Cardiac atrium fibroblast (primary cell): ENCODE measurements around a stretch of chr9.

- RAMPAGE, long total RNA = no peak
Observed at GRCh38 chr9:76297291-76298056, 96.8 kb downstream of the RFK start.

- RAMPAGE, long total RNA = no peak
Observed at GRCh38 chr9:76401531-76401860, 7.3 kb upstream of the RFK start.

GRCh38 chr9:76441484-76442003 lies 17.4 kb upstream of the GCNT1 start:
- RAMPAGE, long total RNA = no peak

GRCh38 chr9:76456029-76456726 lies 2.8 kb upstream of the GCNT1 start:
- RAMPAGE, long total RNA = no peak

GRCh38 chr9:76460550-76460671 lies 1.4 kb downstream of the GCNT1 start:
- RAMPAGE, long total RNA = no peak

GRCh38 chr9:76472810-76473450 lies 13.9 kb downstream of the GCNT1 start:
- RAMPAGE, long total RNA = no peak

DNA sequence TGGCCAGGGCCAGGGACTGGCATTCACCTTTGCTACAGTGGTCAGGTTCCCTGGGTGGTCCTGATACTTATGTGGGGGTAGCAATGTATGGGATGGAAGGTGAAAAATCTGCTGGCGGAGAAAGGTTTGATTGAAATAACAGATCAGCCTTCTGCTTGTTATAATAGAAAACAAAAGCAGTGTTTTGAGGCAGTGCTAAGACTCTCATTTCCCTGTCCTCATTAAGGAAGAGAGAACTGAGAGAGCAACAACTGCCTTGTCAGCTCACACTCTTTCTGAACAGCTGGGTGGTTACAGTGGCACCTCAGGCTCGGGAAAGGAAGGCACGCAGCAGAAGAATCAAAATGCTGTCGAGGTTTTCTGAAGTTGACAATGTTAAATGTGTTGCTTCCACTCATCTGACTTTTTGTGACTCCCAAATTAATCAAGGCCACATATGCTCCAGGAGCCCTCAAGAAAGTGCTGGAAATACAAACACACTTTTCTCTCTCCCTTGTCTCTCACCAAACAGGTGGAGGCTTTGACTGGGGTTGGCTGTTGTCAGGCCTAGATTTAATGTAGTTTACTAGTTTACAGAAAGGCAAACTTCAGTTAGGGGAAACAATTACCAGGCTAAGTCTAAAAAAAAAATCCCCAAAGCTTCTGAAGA lies 184.8 kb downstream of the GCNT1 start:
- RAMPAGE, long total RNA = no peak

DNA sequence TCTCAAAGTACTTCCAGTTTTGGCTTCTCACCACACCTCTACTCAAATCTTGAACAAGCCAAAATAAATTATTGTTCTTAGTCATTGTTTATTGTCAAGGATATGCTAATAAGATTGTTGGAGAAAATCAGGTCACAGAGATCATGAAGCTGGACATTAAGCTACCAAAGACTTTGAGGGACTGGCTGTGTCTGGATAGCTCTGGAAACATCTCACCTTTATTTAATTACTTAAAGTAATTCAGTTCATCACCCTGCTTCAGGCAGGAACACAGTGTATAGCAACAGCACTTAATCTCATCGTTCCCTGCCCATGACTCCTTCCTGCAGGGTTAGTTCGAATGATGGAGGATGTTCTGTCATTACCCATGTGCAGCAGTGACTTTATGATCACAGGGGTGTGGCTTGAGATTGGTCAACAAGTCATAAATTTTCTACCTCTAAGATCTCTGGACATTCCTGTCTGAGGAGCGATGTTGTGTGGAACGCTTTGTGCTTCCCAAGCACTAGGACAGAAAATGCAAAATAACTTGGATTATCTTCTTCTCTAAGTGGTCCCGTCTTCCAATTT lies 37.1 kb upstream of the PRUNE2 start:
- RAMPAGE, long total RNA = no peak

DNA sequence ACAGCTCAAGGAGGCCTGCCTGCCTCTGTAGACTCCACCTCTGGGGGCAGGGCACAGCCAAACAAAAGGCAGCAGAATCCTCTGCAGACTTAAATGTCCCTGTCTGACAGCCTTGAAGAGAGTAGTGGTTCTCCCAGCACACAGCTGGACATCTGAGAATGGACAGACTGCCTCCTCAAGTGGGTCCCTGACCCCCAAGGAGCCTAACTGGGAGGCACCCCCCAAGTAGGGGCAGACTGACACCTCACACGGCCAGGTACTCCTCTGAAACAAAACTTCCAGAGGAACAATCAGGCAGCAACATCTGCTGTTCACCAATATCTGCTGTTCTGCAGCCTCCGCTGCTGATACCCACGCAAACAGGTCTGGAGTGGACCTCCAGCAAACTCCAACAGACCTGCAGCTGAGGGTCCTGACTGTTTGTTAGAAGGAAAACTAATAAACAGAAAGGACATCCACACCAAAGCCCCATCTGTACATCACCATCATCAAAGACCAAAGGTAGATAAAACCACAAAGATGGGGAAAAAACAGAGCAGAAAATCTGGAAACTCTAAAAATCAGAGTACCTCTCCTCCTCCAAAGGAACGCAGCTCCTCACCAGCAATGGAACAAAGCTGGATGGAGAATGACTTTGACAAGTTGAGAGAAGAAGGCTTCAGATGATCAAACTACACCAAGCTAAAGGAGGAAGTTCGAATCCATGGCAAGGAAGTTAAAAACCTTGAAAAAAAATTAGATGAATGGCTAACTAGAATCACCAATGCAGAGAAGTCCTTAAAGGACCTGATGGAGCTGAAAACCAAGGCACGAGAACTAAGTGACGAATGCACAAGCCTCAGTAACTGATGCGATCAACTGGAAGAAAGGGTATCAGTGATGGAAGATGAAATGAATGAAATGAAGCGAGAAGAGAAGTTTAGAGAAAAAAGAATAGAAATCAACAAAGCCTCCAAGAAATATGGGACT lies 231.8 kb downstream of the VPS13A start:
- RAMPAGE, long total RNA = no peak

DNA sequence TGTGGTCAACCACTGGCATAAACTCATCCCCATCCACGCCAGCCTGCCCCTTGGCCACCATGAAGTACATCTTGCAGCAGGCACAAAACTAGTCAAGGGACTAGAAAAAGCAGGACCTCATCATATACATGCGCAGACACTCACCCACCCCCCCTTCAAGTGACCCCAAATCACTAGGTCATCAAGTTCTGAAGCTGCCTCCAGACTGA lies 96.9 kb downstream of the GNA14 start:
- RAMPAGE, long total RNA = no peak

GRCh38 chr9:77950154-77950825 lies 81.3 kb downstream of the GNAQ start:
- RAMPAGE, long total RNA = no peak

DNA sequence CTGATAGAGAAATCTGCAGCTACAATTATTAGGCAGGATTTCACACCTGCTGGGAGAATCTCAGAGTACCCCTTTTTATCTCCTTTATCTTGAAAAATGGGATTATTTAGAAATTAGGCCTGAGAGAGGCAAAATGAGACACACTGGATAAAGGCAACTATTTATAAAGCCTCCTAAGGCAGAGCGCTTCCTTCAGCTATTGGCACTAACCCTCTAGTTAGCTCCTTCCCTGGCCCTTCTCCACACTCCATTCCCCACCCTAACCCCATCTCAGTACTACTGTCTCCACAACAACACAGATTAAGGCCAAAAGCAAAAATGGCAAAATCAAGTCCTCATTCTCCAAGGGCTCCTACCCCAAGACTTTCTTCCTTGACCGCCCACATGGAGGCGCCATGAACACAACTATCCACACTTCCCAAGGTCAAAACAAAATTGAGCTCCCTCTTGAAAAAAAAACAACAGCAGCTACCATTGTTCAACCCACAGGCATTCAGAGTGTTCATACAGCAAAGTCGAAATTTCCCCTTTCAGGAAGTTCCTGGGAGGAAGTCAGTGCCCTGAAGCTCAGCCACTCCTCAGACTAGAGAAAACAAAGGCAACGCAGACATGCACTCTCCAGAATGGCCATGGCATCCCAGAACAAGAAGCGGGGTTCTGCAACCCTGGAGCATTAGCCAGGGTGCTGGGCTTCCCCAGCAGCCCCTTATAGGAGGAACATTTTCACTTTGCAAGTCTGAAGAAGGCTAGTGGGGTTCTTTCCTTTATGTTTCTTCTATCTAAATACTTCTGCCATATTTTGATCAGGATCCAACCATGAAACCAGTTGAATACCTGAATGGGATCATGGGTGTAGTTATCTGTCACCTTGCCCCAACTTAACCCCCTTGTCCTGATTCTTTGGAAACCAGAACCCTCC lies 54.3 kb downstream of the GNAQ start:
- RAMPAGE, long total RNA = no peak

- RAMPAGE, long total RNA = no peak
Observed at GRCh38 chr9:77985944-77986400, 45.6 kb downstream of the GNAQ start.

- RAMPAGE, long total RNA = no peak
Observed at GRCh38 chr9:78030578-78031091, 976 bp downstream of the GNAQ start.

DNA sequence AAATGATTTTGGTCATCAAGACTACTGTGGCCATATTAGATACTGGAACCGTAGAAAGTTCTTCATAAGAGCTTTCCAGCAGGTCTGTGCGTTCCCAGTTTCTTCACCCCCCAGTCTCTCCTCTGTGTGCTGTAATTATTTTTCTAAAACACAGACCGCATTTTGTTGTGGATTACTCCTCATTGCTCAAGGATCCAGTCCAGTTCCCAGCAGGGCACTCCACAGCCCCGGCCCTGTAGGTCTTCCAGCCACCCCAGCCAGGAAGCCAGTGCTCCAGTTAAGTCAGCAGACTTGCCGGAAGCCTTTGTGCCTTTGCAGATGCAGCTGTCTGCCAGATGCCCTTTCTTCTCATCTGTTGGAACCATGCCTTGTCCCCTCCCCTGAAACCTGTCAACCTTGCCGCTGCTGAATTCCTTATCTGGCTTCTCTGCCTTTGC lies 28.3 kb downstream of the PSAT1 start:
- RAMPAGE, long total RNA = no peak

DNA sequence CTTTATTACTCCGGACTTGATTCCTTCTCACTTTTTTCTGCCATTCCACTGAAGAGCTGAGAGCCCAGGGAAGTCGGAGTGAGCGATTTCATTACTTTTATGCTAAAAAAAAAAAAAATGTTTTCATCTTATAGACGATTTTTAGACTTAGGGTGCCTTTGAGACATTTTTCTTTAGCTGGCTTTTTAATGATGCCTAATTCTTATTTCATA lies 2.3 kb downstream of the TLE4 start:
- RAMPAGE, long total RNA = no peak

DNA sequence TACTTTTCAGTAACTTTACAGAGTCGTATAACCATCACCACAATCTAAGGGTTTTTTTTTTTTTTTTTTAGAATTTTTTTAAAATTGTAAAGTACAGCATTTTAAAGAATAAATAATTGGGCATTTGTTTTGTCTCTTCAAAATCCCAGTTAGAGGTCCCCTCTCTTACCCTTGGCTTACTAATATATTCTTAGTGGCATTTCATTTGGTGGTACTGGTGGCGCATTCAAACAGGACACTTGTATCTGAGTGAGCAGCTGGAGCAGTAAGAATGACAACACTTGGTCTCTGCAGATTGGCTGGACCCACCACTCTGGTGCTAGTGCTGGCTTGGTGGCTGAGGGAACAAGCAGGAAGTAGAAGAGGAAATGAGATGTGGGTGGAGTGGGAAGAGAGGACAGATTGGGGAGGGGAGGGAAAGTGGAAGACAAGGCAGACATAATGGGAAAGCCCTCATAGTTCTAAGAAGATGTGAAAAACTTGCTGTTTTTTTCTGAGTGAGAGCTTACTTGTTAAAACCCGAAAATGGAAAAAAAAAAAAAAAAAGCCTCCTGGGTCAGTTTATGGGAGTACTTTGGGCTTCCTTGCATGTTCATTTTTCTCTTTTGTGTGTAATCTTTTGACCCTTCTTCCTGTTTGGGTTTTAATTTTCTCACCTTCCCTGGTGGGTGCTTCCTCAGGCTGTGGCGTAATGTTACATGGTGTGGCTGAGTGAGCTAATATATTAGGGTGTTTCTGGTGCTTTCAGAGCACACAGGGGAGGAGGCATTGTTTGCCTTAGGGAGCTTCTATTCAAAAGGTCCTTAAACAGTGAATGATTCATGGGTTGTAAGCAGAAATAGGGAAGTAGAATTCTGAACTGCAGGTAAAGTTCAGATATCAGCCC lies 52.1 kb downstream of the TLE4 start:
- RAMPAGE, long total RNA = no peak

- RAMPAGE, long total RNA = no peak
Observed at GRCh38 chr9:81535485-81535887, 153.9 kb downstream of the TLE1 start.

- RAMPAGE, long total RNA = no peak
Observed at GRCh38 chr9:82558769-82559402, 504.1 kb downstream of the RASEF start.

GRCh38 chr9:82604854-82605376 lies 458.0 kb downstream of the RASEF start:
- RAMPAGE, long total RNA = no peak